ENCODE measurements around a stretch of chr6.

GRCh38 chr6:14889623-14890003 lies 356.3 kb upstream of the JARID2 start:
- PRO-cap, result no peak

DNA sequence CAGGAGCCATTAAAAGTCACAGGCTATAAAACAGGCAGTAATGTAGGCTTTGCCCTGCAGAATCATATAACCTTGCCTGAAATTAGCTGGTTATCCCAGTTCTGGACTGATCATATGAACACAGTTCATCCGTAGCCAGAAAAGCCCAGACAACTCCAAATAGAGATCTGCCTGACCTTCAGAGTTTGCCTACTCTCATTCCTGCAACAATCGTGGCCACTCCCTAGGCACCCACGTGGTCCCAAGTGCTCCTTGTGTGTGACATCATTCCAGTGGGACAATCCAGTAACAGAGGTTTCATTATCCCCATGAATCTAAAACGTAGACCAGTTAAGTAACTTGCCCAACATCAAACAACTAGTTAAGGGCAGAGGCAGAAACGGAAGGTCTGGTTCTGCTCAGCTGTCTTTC lies 261.5 kb upstream of the JARID2 start:
- PRO-cap, result no peak

GRCh38 chr6:15248458-15249660 lies 3.0 kb downstream of the JARID2 start:
- PRO-cap, result bidirectional peak, plus-strand start at chr6:15248877, minus-strand start at chr6:15248733

GRCh38 chr6:15298939-15299480 lies 53.1 kb downstream of the JARID2 start:
- PRO-cap, result no peak

DNA sequence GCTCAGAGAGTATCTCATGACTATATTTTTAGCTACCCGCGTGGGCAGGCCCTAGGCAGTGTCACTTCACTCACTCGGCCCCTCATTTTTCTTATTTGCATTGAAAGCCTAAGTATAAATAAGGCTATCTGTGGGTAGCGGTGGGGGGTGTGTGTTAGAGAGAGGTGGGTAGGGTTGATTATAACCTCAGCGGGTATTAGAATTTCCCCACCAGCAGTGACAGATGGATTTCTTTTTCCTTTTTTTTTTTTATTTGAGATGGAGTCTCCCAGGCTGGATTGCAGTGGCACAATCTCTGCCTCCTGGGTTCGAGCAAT lies 113.6 kb downstream of the JARID2 start:
- PRO-cap, result no peak

DNA sequence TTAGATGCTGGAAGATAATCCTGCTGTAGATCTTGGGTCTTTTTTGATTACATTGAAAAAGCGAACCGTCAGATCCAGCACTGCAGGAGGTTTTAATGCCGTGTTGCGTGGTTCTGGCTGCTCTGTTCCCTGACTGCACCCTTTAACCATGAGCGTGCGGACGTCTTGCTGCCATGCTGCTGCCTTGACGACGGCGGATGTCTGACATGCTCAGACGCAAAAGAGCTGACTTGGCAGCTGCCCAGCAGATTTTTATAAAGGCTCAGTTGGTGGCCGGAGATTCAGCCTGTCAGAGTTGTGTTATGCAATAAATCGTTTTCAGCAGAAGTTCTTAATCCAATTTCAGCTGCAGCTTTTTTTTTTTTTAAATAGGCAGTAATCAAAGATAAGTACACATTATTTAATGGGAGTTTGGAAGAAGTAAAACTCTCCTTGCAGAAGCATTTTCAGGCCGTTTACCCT lies 119.4 kb downstream of the JARID2 start:
- PRO-cap, result no peak

DNA sequence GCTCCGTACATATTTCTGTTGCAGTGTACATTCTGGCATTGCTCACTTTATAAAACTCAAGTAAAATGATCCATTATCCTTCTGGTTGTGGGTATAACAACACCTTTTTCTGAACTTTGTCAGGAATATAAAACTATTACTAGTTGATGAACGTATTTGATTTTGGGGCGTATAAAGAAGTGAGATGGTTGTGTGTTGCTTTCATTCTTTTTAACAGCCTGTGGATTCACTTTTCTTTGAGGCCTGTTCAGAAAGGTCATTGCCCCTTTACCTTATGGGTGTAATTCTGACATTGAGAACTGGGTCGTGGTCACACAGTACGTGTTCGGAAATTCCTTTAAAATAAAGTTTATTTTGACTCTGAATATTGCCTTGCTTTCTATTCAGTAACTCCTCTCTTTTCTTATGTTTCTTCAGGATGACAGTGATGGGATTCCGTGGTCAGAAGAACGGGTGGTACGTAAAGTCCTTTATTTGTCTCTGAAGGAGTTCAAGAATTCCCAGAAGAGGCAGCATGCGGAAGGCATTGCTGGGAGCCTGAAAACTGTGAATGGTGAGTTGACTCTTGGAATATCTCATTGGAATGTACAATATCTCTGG lies 127.9 kb downstream of the JARID2 start:
- PRO-cap, result no peak

DNA sequence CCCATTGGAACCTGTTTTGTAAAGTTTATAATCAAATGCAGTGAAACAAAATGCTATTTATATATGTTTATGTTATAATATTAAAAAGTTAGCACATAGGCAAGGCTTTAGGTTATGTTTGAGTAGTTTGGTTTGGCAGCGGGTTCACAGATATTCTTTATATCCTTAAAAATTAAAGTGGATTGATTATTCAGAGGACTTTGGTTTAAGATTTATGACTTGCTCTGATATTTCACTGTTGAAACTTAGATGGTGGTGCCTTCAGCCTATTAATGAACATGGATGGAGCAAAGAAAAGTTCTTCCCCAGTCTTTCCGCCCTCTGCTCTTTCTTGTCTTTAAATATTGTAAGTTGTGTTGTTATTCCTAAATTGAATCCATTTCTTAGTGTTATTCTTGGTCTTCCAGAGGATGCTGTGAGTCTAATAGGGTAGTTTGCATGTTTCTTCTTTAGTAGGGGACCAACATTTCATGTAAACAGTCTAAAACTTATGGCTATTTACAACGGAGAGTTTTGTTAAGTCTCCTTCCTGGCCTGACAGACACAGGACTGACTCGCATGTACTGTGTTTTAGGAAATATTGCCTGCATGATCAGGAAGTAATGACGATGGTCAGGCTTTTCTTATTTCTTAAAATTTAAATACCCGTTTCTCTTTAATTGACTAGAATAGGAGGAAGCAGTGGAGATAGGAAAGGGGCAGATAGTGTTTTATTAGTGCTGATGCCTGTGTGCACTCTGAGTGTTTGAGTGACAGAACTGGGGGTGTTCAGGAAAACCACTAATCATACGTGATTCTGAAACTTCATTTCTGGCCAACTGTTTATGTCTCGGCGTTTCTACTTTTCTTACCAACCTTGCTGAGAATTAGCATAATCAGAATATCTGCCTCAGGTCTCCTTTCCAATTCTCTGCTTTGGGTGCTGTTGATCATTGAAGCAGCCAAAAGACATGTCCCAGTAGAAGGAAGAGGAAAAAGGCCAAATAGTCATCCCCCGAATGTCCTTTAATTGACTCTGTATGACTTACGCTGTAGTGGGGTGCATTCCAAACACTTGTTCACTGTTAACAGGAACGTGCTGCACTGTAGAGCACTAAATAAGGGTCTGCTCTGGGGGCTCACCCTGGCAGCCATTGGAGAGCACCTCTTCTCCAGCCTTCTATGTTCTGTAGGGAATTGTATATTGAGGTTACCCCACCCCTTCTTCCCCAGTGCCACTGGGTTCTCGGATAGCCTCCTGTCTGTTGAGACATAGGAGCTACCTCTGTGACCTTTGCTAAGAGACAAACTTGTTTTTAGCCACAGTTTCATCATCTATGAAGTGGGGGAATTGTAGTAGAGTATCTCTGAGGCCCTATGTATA lies 152.7 kb downstream of the JARID2 start:
- PRO-cap, result no peak

- PRO-cap, result no peak
Observed at GRCh38 chr6:15399424-15399787, 153.5 kb downstream of the JARID2 start.

GRCh38 chr6:15431898-15432480 lies 186.1 kb downstream of the JARID2 start:
- PRO-cap, result no peak

- PRO-cap, result no peak
Observed at GRCh38 chr6:15470290-15471508, 192.1 kb downstream of the DTNBP1 start.

- PRO-cap, result no peak
Observed at GRCh38 chr6:15900991-15902171, 227.5 kb upstream of the MYLIP start.

DNA sequence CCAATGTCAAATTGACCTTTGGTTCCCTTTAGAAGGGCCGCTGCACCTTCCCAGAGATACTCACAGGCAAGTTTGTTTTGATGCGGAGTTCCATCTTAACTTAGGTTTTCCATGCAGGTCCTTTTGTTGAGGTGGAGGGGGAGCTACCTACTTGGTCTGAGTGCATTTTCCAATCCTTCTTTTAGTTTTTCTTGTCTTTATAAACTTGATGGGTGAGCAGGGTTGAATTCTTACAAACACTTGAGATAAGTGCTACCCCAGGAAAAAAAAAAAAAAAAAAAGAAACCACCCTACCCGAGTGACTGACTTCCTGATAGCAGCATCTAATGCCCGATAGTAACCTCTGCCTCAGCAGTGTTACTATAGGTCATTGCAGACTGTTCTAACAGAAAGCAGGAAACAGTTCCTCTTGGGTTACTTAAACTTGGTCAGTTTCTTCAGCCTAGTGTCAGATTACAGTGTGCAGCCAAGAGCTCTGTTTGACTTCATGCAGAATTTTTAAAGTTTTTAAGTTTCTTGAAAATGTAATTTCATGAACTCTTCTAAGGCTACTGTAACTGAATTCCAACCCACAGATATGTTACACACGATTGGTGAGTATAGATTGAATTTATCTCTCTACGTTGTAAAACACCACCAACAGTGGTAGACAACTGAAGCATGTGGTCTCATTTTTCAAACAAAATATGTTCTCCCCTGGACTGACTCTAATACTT lies 2.0 kb downstream of the MYLIP start:
- PRO-cap, result bidirectional peak, plus-strand start at position 448 of the sequence, minus-strand start at position 381 of the sequence

DNA sequence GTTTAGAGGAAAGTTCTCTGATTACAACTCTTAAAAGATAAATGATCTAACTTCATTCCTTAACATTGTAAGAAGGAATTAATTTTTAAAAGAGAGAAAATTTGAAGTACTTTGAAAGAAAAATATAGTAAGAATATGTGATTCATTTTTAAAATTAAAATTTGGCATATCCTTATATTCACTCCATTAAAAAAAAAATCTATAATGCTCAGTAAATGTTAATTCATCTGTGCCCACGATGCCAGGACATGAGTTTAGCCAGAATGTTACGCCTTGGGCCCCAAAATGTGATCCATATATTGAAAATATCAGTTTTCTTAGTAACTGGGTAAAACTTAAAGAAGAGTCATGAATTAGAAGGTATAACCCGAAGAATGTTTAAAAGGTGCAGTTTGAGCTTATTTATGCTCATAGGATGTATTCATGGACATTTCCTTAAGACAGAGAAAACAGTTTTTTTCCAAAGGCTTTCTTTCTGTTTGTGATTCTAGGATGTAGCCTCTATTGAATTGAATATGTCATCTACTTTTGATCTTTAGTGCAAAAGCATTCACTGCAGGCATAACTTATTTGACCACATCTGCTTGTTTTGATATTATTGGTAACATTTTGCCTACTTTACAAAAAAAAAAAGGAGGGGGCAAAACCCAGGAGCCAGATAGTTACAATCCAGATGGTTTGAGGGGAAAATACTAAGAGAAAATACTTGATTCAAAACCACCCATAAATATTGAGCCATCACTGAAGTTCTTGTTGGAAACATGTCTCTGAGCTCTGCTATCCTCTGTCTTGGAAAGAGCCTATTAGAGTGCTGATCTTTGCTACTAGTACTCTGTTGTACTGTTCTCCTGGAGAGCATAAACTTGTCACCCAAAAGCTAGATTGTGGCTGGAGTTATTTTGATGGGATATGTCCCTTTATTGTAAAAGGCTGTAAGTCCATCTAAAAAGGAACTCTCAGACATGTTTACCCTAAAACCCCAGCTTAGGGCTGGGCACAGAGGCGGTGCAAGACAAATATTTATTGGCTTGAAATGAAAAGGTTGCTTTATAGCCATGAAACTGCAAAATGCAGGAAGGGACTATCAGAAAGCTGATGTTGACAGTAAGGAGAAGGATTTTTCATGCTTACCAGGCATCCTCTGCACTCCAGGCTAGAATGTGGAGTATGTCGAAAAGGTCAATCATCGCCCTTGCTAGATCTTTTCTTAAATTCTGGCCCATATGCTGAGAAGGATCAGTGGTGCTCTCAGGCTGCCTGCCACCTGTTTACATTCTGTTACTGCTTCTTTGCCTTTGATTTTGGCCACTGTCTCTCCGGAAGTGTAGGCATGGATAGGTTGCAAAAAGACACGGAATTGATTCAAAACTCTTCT lies 9.3 kb downstream of the MYLIP start:
- PRO-cap, result no peak

DNA sequence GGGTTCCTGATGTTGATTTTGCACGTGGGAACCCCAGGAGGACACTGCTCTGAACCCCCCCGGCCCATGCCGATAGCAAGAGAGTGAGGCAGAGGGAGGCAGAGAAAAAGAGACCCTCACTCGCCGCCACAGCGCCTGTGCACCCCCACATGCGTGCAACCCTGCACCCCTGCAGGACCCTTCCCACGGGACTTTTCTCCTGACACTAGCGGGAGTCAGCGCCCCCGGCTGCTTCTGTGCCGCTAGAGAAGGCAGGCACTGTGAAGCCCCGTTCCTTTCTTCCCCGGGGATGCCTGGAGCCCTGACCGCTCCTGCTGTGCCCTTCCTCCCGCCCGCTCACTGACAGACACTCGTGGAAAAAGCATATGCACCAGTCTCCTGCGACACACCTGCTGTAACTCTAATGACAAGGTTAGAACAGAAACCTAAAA lies 67.4 kb downstream of the GMPR start:
- PRO-cap, result no peak

GRCh38 chr6:16355983-16356527 lies 117.7 kb downstream of the GMPR start:
- PRO-cap, result no peak

DNA sequence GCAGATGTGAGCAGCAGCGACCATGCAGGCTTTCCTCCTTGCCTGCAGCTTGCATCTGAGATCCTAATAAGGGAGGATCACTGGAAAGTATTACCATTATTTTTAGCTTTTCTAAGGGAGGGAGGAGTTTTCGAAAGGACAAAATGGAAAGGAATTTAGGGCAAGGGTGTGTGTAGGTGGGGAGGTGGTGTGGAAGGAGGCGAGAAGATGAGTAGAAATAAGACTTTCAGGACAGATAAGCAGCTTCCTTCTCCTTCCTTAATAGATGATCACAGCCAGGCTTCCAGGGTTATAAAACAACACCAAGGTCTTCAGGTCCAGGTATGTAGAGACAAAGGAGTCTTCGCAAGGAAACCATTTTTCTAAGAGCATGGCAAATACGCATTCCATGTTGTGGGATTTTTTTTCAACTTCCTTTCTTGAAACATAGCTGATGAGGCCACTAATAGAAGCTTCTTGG lies 216.5 kb downstream of the ATXN1 start:
- PRO-cap, result no peak

GRCh38 chr6:16681120-16681536 lies 80.1 kb downstream of the ATXN1 start:
- PRO-cap, result no peak

- PRO-cap, result no peak
Observed at GRCh38 chr6:16723909-16724318, 37.3 kb downstream of the ATXN1 start.

DNA sequence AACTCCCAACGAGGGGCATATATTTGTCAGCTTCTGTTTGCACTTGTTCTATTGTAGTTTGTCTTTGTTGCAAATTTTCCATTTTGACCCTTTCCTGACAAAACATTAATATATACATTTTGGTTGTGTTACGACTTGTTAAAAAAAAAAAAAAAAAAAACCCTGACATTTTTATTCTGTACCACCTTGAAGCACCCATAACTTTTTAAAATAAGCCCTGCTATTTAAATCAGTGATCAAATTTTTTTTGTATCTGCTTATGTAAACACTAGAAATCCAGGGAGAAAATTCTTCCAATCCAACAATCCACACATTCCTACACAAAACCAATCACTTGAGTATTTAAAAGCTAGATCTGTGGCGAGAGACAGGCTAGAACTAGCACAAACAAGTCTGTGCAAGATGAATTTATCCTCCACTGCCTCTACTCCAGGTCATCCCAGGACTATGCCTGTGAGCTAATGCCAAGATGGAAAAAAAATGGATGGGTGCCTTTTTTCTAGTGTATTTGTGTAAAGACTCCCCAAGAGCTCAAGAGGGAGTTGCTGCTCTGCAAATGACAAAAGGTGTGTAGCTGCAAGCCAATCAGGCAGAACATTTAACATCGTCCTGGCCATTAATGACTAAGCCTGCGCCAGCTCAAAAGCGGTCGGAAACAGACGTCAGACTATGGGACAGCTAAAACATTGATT lies 22.1 kb downstream of the ATXN1 start:
- PRO-cap, result no peak